Metastatic Liver Carcinoma in the Adrenal Gland (tissue), 2 donors: ENCODE results near the genes PAK5, MKKS and SPTLC3.

- PRO-cap, 2 experiments = no peak in any of the 2 experiments
Measured at GRCh38 chr20:7803561-7804345, 136.5 kb downstream of the HAO1 start.

- PRO-cap, 2 experiments = no peak in any of the 2 experiments
Measured at GRCh38 chr20:9166182-9166779, 97.4 kb downstream of the PLCB4 start.

- PRO-cap, 2 experiments = no peak in any of the 2 experiments
Measured at GRCh38 chr20:9838320-9839515, at the start of gene PAK5. PAK5 (minus strand) TSS chr20:9839076.

DNA sequence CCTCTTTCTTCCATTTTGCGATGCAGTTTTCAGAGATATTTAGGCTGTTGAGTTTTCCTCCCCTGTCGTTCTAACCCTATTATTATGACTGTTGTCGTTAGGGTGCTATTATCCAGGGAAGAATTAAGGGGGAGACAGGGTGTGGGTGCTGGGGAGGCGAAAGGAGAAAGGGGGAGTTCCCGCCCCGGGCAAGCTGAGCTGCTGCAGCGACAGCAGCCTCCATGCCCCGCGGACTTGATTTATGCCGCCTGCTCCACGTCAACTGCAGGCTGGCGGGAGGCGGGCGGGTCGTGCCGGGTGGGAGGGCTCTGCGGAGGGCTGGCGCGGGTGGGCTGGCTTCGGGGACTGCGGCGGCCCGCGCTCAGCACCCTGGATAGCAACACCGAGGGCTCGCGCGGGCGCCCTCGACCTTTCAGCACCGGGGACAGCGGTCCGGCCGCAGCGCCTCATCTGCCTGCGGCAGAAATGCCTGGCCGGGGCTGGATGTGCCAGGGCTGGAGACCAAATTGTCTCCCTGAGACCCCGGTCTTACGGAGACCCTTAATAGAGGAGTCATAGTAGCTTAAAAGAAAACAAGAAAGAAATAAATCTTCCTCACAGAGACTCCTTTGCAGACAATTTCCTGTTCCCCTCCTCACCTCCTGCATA is 755 bp downstream of the SNAP25 start:
- PRO-cap, 2 experiments = no peak in any of the 2 experiments

DNA sequence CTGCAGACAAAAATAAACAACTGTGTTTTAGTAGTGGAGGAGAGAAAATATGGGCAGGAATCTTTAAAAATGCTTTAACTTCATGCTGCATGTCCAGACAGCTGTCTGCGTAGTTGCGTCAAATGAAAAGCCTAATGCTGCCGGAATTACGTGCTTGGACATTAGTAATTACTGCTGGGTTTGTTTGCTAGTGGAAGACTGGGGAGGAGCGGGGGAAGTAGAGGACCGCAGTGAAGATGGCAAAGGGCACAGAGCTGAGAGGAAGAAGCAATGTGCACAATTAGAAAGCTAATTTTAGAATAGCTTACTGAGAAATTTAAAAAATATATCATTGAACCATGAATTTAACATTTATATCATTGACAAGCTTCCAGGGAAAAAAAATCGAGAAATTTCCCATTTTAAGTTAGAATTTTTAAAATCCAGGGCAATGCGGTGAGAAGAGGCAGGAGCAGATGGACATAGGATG is 2.5 kb downstream of the SNAP25 start:
- PRO-cap, 2 experiments = no peak in any of the 2 experiments

GRCh38 chr20:10249900-10250358 is 31.3 kb downstream of the SNAP25 start:
- PRO-cap, 2 experiments = no peak in any of the 2 experiments

GRCh38 chr20:10433533-10434386 is at the start of gene MKKS:
MKKS (minus strand) TSS chr20:10434222.
- PRO-cap, 2 experiments = peak in 2 of 2 experiments; most common plus-strand start chr20:10433809 (in 1); most common minus-strand start chr20:10433986 (in 2)

GRCh38 chr20:10604182-10605157 is 69.3 kb downstream of the JAG1 start:
- PRO-cap, 2 experiments = peak in 1 of 2 experiments; most common minus-strand start chr20:10604674 (in 1)

GRCh38 chr20:11229945-11230323 is 556.1 kb upstream of the JAG1 start:
- PRO-cap, 2 experiments = no peak in any of the 2 experiments

DNA sequence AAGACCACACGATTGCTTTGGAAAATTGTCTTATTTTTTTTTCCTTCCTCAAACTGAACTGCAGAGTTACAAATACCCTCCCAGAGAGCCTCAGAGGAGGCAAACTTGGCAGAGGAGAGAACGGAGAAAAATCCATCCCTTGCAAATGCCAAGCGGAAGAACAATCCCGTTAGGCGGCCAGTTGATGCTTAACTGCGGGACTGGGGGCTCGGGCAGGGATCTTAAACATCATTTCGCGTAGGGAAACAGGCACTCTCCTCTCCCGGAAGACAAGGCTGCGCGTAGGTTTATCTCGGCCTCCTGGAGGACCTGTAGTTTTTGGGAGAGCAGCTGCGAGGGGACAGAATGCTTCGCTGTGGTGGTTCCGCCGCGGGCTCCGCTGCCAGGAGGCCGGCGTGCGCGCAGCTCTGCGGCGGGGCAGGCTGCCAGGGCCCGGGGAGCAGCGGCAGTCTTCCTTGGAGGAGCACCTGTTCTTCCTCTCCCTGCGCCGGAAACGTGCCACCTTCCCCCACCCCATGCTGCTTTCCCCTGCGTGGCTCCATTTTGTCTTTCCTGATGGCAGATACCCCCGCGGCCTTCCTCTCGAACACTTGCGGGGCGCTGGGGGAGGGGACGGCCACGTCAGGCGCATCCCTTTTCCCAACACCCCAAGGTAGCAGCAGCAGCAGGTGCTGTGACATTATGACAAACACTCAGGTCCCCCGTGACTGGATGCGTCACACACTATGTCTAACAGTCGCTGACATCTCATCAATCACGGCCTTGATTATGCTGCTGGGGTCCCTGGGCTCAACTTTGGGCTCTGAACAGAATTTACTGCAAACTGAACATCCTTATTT is 230.8 kb upstream of the BTBD3 start:
- PRO-cap, 2 experiments = no peak in any of the 2 experiments

DNA sequence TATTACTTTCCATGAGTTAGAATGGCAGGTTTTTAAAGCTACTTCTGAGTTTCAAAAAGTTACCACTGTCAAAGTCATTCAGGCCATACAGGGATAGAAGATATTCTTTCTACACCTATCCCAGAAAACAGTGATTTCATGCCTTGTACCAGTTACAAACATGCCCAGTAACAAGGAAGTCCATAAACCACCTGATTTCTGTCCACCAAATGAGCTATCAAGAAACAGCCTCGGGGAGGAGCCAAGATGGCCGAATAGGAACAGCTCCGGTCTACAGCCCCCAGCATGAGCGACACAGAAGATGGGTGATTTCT is 426.5 kb upstream of the SPTLC3 start:
- PRO-cap, 2 experiments = no peak in any of the 2 experiments

GRCh38 chr20:12753328-12753715 is 255.4 kb upstream of the SPTLC3 start:
- PRO-cap, 2 experiments = no peak in any of the 2 experiments

DNA sequence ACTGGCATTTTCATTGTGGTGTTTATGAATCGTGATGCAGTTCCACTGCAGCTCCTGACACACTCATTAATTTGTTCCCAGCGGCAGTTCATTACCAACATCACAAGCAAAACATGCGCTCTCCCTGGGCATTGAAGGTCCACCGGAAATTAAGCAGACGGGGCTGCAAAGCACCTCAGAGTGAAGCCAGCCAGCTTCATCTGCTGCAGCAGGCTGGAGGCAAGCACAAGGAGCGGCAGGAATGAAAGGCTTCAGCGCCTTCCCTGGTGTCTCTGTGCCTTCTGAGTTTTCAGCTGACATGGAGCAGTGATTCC is 246.1 kb upstream of the SPTLC3 start:
- PRO-cap, 2 experiments = no peak in any of the 2 experiments

- PRO-cap, 2 experiments = peak in 1 of 2 experiments; most common plus-strand start chr20:13008972 (in 1)
Measured at GRCh38 chr20:13008764-13009612, at the start of gene SPTLC3. SPTLC3 (plus strand) TSS chr20:13008972.

DNA sequence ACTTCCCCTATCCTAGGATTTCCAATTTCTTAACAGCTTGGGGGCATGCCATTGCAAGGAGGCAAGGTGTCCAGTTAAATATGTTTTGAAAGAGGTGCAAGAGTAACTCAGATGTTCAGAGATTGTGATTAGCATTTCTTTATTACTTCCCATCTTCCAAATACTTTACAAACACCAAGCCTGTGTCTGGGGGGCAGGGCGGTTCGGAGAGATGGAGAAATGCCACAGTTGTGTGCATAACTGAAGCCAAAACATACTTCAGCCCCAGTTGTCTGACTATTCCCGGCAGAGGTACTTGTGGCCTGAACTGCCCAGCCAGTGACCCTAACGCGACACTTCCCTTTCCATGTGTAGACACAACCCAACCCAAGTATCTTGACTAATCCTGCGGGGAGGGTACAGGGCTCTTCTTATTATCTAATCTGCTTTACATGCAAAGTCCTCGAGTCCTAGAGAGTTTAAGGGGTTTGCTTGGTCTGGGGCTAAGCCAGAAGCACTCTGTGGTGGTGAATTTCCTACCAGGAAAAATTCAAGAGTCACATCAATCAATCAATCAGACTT is 46.1 kb downstream of the ISM1 start:
- PRO-cap, 2 experiments = no peak in any of the 2 experiments

DNA sequence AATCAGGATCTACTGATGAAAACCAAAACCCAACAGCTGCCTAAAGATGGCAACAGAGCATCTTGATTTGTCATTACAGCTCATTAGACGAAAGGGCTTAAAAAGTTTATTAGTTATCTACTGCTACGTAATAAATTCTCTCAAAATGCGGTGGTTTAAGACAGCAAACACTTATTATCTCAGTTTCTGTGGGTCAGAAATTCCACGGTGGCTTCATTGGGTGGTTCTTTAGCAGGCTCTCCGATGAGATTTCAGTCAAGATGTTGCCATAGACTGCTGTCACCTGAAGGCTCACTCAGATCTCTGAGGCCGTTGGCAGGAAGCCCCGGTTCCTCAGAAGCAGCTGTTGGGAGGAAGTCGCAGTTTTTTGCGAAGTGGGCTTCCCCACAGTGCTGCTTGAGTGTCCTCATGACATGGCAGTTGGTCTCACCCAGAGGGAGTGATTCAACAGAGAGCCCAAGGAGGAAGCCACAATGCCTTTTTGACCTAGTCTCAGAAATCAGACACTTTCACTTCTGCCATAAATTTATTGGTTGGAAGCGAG is 208.5 kb downstream of the TASP1 start:
- PRO-cap, 2 experiments = no peak in any of the 2 experiments

DNA sequence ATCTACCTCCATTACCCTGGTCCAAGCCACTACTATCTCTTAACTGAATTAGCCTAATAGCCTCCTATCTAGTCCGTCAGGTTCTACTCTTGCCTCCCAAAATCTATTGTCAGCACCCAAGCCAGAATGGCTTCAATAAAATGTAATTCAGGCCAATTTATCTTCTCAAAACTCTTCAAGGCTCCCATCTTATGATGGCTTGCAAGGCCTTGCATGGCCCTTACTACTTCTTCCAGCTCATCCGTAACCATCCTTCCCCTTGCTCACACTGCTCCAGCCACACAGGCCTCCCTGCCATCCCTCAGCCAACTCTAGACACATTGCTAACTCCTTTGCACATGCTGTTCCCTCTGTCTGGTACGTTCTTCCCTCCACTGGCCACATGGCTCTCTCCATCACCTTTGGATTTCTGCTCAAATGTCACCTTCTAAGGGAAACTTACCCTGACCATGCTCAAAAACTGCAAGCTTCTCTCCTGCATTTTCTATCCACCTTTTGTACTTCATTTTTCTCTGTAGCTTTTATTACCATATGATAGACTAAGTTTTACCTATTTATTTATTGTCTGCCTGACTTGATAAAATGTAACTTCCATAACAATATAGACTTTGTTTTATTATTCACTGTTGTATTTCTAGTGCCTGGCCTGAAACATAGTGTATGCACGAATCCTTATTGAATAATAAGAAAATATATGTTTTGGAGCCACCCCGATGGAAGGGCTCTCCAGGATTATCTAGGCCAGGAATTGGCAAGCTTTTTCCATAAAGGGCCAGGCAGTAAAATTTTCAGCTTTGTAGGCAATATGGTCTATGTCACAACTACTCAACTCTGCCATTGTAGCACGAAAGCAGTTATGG is 177.7 kb downstream of the TASP1 start:
- PRO-cap, 2 experiments = no peak in any of the 2 experiments

GRCh38 chr20:13782303-13783264 is 2.1 kb downstream of the ESF1 start:
- PRO-cap, 2 experiments = no peak in any of the 2 experiments

- PRO-cap, 2 experiments = no peak in any of the 2 experiments
Measured at GRCh38 chr20:13810156-13810697, 25.4 kb downstream of the NDUFAF5 start.

- PRO-cap, 2 experiments = no peak in any of the 2 experiments
Measured at GRCh38 chr20:13995830-13996458, 628 bp downstream of the MACROD2 start.